Peripheral blood mononuclear cell (primary cell): ENCODE measurements around a stretch of chr10.

DNA sequence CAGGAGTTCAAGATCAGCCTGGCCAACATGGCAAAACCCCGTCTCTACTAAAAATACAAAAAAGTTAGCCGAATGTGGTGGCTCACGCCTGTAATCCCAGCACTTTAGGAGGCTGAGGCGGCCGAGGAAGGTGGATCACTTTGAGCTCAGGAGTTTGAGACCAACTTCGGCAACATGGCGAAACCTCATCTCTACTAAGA lies 7.2 kb upstream of the KAT6B start:
- PRO-cap, 8 experiments, result no peak in any of the 8 experiments

DNA sequence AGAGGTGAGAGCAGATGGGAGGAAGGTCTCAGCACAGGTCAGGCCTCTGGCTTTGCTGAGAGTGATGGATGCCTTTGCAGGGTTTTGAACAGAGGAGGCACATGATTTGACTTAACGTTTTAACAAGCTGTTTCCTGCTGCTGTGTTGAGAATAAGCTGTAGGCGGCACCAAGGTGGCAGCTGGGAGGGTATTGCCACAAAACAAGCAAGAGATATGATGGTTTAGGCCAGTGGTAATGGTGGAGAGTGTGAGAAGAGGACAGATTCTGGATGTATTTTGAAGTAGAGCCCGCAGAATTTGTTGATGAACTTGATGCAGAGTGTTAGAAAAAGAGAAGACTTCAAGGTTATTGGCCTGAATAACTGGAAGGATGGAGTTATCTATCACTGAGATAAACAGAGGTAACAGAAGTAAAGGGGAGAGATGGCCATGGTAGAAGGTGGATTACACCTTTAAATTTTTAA lies 97.4 kb downstream of the KAT6B start:
- PRO-cap, 8 experiments, result no peak in any of the 8 experiments

DNA sequence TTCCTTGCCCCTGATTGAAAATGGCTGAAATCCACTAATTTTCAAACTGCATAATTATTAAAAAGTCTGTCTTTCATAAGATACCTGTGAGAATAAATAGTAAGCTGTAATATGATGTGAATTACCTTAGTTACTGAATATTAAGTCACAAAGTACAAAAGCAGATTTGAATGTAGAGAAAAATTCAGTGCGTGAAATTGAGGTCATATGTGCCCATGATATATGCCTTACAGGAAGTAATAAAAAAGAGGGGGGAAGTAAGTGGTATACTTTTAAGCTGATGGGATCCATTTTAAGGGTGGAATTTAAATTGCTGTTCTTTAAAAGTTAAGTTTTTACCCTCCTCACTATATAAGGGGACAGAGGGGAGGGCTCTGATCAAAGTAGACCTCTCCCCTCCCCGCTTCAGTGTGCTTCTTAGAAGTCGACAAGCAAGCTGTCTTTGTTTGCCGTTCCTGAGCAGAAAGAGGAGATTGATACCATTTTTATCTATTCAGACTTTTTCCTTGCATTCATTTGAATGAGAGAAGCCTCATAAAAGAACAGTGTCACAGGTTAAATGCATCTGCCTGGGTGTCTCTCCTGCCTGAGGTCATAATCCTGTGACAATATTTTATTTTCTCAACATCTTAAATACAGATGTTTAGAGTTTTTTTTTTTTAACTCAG lies 105.6 kb downstream of the DUSP29 start:
- PRO-cap, 8 experiments, result peak in 3 of 8 experiments; most common plus-strand start position 269 of the sequence (in 3)

DNA sequence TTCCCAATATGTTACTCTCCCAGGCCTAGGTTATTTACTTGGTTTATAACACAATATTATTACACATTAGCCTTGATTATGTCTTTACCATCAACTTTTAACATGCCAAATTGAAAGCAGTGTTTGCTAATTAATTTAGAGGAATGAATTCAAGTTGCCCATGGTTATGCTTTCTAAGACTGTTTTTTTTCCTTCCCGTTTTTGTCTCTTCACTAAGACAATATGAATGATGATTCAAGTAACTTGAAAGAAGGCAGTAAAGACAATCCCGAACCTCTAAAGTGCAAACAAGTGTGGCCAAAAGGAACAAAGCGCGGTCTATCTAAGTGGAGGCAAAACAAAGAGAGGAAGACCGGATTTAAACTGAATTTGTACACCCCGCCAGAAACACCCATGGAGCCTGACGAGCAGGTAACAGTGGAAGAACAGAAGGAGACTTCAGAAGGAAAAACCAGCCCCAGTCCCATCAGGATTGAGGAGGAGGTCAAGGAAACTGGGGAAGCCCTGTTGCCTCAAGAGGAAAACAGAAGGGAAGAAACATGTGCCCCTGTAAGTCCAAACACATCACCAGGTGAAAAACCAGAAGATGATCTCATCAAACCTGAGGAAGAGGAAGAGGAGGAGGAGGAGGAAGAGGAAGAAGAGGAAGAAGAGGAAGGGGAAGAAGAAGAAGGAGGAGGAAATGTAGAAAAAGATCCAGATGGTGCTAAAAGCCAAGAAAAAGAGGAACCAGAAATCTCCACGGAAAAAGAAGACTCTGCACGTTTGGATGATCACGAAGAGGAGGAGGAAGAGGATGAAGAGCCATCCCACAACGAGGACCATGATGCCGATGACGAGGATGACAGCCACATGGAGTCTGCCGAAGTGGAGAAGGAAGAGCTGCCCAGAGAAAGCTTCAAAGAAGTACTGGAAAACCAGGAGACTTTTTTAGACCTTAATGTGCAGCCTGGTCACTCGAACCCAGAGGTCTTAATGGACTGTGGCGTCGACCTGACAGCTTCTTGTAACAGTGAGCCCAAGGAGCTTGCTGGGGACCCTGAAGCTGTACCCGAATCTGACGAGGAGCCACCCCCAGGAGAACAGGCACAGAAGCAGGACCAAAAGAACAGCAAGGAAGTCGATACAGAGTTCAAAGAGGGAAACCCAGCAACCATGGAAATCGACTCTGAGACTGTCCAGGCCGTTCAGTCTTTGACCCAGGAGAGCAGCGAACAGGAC lies 44.8 kb downstream of the DUSP29 start:
- PRO-cap, 8 experiments, result no peak in any of the 8 experiments

DNA sequence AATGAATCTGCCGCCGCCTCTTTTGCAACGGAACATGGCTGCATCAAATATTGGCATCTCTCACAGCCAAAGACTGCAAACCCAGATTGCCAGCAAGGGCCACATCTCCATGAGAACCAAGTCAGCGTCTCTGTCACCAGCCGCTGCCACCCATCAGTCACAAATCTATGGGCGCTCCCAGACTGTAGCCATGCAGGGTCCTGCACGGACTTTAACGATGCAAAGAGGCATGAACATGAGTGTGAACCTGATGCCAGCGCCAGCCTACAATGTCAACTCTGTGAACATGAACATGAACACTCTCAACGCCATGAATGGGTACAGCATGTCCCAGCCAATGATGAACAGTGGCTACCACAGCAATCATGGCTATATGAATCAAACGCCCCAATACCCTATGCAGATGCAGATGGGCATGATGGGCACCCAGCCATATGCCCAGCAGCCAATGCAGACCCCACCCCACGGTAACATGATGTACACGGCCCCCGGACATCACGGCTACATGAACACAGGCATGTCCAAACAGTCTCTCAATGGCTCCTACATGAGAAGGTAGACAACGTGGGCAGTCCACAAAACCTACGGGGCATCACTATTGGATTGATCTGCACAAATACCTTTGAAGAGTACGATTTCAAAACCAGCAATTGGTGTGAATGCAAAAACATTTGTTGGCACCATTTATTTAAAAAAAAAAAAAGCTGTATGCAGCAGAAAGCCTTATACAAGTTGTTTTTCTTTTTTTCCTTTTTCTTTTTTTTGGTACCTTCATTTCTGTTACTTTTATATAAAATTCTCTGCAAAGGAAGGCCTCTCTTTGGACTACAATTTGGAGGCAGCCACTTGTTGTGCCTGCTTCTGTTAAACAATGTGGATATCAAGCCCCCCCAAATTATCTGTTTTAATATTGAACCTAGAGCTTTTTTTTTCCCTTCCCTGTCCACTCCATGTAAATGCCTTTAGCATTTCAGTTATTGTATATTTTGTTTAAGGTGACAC lies 42.7 kb downstream of the DUSP29 start:
- PRO-cap, 8 experiments, result no peak in any of the 8 experiments

DNA sequence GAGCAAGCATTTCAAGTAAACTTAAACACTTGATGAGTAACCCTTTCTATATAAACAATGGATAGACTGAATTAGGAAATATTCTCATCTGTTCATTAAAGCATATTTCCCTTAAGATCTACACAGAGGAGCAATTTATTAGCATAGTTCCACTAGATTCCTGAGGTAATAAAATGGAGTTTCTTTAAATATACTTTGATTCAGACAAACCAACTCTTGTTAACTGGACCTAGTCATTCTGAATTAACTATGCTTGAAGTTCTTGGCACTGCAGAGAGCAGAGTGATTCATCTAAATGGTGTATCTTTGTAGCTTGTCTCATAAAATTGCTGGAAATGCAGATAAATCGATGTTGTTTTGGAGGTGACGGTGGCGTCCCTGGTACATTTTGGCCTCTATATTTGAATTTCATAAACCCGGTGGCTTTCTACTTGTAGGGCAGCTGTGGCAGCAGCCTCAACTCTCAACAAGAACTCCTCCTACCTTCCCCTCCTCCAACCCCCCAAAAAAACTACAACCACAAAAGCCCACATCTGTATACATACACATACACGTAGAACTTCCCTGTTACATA lies 15.3 kb upstream of the VDAC2 start:
- PRO-cap, 8 experiments, result no peak in any of the 8 experiments

- PRO-cap, 8 experiments, result peak in 3 of 8 experiments; most common plus-strand start chr10:75230781 (in 1)
Observed at GRCh38 chr10:75230273-75230996, 5.3 kb downstream of the COMTD1 start.

DNA sequence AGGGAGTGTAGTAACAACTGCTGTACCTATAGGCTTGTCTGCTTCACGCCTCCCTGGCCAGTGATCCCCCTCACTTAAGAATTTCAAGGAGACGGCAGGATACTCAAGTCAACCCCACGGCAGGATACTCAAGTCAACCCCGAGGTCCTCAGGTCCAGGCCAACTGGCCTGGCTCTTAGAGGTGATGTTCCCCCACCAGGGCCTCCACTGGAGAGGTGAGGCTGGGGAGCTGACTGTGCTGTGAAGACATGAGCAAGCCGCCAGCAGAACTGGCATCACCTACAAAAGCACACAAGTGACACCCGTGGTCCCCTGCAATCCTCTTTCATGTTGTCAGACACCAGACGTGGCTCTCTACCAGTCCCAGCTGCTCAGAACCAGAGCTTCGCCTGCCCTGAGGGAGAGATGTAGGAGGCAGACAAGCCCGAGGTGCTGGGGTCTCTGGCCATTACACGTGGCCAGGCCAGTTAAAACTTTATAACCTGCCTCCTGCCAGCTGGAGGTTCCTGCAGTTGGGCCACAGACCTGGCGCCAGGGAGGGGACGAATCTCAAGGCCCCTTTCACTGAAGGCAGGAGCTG lies 2.3 kb downstream of the COMTD1 start:
- PRO-cap, 8 experiments, result peak in 2 of 8 experiments; most common plus-strand start position 82 of the sequence (in 1); most common minus-strand start position 271 of the sequence (in 1)

- PRO-cap, 8 experiments, result peak in 6 of 8 experiments; most common plus-strand start chr10:75234608 (in 6); most common minus-strand start chr10:75234704 (in 1)
Observed at GRCh38 chr10:75234492-75235174, 1.1 kb downstream of the COMTD1 start.

- PRO-cap, 8 experiments, result no peak in any of the 8 experiments
Observed at GRCh38 chr10:75262601-75263107, 26.9 kb upstream of the COMTD1 start.

GRCh38 chr10:75294461-75295259 lies 58.9 kb upstream of the COMTD1 start:
- PRO-cap, 8 experiments, result peak in 8 of 8 experiments; most common plus-strand start chr10:75295091 (in 7); most common minus-strand start chr10:75294979 (in 5)

GRCh38 chr10:75295260-75295879 lies 59.6 kb upstream of the COMTD1 start:
- PRO-cap, 8 experiments, result peak in 2 of 8 experiments; most common plus-strand start chr10:75295399 (in 2); most common minus-strand start chr10:75295310 (in 1)

GRCh38 chr10:75295880-75296917 lies 60.4 kb upstream of the COMTD1 start:
- PRO-cap, 8 experiments, result peak in 1 of 8 experiments; most common plus-strand start chr10:75296169 (in 1); most common minus-strand start chr10:75295980 (in 1)

- PRO-cap, 8 experiments, result no peak in any of the 8 experiments
Observed at GRCh38 chr10:75397623-75398043, 3.9 kb downstream of the ZNF503 start.

DNA sequence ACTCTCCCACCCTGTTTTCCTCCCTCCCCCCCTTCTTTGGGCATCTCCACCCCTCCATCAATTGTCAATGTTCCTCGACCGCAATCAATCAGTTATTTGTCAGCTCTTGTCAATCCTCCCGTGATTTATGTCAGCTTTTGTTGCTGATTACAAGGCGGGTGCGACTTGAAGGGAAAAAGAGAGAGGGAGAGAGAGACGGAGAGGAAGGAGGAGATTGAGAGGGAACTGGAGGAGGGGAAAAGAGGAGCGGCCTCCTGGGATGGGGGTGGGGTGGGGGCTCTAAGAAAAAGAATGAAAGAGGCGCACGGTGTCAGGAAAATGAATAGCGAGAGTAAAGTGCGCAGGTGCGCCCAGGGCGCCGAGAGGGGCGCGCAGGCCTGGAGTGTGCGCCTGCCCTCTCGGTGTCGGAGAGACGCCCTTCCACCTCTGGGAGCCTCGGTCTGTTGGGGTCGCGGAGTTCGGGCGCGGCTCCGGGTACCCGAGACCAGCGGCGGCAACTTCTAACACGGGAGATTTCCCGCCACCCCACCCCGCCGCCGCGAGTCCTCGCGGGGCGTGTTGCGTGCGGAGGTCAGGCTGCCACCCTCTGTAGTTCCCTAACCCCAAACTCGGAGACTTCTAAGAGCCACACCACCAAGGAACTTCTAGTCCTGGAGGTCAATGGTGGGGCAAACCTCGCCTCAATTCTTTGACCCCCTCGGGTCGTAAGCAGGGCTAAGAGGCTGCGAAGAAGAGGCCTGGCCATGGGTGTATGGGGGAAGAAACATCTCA lies 1.1 kb upstream of the ZNF503 start:
- PRO-cap, 8 experiments, result peak in 2 of 8 experiments; most common plus-strand start position 647 of the sequence (in 2); most common minus-strand start position 502 of the sequence (in 1)

DNA sequence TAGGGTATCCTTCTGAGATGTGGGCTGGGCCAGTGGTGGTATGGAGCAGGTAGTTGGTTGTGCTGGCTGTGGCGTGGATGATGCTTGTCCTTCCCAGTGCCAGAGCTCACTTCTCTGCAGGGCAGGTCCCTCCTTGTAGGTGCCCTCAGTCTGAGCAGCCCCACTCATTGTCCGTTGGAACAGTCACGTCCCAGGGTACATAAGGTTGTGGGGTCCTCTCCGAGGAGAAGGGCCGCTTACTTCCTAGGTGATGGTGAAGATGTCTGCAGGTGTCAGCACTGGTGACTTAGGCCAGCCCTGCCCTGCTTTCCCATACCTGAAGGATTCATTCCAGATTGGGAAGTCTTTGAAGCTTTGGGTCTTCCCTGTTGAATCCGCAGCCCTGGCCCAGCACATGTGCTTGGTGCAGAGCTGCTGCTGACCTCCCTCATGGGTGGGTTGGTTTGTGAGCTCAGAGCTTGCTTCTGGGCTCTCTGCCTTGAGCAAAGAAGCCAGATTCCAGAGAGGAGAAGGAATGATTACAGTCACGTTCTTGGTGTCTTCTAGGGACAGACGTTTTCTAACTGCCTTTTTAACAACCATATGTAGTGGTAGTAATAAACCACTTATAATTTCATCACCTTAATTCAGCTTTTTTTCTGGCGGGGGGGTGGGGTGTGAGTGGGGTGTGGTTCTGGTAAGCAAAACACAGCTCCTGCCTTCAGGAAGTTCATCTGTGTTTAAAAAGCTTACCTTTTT lies 39.3 kb downstream of the LRMDA start:
- PRO-cap, 8 experiments, result no peak in any of the 8 experiments

GRCh38 chr10:75512428-75513068 lies 81.1 kb downstream of the LRMDA start:
- PRO-cap, 8 experiments, result no peak in any of the 8 experiments

- PRO-cap, 8 experiments, result no peak in any of the 8 experiments
Observed at GRCh38 chr10:75847132-75847661, 415.8 kb downstream of the LRMDA start.

DNA sequence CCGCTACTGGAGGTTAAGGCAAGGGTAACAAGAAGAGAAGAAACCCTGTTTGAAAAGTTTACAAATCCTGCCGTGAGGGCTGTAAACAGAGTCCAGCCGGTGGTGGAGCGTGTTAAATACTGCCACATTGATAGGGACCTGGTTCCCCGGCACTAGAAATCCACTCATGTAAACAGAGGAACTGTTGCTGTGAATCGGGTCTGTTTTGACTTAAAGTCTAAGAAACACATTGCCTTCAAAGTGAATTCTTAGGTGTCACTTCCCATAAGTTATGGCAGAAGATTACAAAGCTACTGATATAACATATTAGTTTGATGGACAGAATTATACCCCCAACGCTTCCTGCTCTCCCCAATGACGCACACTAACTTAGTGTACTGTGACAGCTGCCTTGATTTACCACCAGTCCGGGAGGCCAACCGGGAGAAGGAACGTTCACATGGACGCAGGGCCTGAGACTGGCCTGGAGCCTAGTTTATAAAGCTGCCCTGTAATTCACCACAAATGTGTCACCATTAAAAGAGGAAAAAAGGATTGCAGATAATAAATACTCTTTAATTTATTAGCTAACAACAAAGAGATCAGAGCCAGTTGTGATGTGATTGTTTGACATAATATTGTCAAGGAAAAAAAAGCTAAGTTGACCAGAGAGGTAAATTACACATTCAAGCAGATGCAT lies 820.5 kb downstream of the LRMDA start:
- PRO-cap, 8 experiments, result no peak in any of the 8 experiments

- PRO-cap, 8 experiments, result no peak in any of the 8 experiments
Observed at GRCh38 chr10:76432958-76434040, 1001.9 kb downstream of the LRMDA start.